Tibial nerve (tissue), 3 donors: ENCODE measurements around a stretch of chr10.

DNA sequence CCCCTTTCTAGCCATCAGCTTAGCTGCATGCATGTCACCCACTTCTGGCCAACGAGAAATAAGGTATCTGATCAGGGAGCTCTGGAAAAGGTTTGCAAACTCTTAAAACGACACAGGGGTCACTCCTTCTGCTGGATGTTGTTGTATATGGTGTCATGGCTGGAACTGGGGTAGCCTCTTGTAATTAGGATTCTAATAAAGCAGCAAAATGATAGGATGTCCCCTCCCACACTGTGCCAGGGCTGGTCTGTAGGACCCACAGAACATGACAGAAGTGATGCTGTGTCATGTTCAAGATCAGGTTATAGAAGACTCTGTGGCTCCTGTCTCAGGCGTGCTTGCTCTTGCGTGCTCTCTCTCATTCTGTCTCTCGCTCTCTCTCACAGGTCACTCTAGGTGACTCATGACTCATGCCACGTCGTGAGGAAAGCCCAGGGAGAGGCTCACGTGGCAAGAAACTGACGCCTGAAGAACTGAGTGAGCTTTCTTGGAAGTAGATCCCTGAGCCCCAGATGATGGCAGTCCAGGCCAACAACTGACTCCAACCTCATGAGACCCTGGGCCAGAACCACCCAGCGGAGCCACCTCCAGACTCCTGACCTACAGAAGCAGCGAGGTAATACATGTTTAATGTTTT is 103.4 kb downstream of the DNMBP start:
- PRO-cap, result no peak
- RAMPAGE, long total RNA, 3 experiments, result no peak in any of the 3 experiments

DNA sequence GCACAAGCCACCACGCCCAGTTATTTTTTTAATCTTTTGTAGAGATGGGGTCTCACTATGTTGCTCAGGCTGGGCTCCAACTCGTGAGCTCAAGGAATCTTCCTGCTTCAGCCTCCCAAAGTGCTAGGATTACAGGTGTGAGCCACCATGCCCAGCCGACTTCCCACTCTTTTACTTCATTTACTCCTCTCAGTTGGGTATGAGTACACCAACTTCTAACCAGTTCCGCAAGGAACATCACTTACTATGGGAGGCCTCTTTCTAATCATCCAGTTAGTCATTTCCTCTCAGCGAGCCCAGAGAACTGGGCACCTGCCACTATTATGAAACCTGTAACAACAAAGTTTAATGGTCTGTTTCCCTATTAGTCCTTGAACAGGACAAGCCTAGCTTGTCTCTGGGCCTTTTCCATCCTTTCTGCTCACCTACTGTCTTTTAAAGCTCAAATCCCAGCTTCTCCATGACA is 88.9 kb downstream of the DNMBP start:
- PRO-cap, result no peak
- RAMPAGE, long total RNA, 3 experiments, result no peak in any of the 3 experiments

- PRO-cap, result no peak
- RAMPAGE, long total RNA, 3 experiments, result no peak in any of the 3 experiments
These were observed 82.0 kb downstream of the DNMBP start for GRCh38 chr10:99927702-99928288.

DNA sequence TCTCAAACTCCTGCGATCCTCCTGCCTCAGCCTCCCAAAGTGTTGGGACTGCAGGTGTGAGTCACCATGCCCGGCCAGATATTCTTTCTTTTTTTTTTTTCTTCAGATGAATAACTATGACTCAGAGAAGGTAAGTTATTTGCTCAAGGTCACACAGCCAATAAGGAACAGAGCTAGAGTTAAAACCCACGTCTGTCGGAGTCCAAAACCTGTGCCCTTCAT is 28.2 kb upstream of the DNMBP start:
- PRO-cap, result no peak
- RAMPAGE, long total RNA, 3 experiments, result no peak in any of the 3 experiments

DNA sequence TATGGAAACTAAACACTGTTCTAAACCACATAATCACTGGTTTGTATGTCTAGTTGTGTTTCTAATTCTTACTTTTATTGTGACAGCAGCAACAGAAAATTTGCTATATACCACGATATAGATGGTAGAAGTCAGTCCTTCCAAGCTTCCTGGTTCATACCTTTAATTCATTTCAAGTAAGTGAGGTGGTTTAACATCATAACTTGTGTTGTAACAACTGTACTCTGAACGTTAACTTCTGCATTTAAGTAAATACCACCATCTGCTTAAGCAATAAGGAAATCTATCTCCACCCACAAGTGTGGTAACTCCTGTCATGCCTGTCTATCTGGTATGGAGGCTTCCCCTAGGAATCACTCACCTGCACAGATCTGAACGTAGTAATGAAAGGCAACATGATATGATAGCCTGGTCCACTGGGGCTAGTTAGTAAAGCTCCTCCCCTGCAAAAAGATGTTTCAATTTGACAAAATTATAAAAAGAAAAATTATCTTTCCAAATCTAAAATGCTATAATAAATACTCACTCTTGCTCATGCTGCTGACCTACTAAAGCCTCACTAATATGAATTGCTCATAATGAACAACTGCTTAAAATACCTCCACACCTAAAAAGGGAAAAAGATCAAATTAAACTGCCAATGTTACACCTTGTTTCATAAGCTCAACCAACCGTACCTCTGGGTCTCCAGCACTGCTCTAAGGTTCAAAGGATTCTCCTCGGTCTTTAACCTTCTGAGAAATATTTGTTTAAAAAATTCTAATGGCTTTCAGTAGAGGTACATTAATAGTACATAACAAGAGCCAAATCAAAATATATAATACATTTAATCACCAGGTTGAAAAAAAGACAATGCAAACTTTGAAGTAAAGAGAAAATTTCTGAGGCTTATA is 2.2 kb downstream of the ERLIN1 start:
- PRO-cap, result no peak
- RAMPAGE, long total RNA, 3 experiments, result no peak in any of the 3 experiments

GRCh38 chr10:100346269-100346761 is 718 bp upstream of the SCD start:
- PRO-cap, result bidirectional peak, plus-strand start at chr10:100346663, minus-strand start at chr10:100346521
- RAMPAGE, long total RNA, 3 experiments, result no peak in any of the 3 experiments

DNA sequence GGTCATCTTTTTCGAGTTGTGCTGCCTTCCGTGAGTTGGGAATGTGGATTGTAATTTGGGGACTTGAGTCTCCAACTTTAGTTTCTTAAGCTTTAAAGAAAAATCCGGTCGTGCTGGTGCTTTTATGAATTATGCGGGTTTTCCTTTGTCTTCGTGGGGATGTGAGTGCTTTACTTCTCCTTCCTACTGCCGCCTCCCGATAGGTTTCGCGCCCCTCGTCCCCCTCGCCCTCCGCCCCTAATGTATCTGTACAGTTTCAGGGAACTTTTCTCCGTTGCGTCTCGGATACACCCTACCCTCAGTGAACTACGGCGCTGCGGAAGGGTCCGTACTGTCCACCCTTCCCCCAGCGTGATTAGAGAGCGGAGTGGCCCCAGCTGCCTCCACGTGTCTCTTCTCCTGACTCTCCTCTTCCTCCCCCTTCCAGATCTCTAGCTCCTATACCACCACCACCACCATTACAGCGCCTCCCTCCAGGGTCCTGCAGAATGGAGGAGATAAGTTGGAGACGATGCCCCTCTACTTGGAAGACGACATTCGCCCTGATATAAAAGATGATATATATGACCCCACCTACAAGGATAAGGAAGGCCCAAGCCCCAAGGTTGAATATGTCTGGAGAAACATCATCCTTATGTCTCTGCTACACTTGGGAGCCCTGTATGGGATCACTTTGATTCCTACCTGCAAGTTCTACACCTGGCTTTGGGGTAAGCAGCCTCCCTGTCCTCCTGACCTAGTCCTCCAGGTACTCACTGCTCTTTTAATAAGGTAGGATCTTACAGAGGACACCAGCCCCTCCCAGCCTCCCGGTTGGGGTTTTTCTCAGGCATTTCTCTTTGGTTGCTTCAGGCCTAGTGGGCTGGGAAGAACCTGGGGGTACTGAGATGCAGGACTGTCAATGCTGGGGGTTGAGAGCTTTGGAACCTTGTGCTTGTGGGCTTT is 876 bp downstream of the SCD start:
- PRO-cap, result no peak
- RAMPAGE, long total RNA, 3 experiments, result no peak in any of the 3 experiments

DNA sequence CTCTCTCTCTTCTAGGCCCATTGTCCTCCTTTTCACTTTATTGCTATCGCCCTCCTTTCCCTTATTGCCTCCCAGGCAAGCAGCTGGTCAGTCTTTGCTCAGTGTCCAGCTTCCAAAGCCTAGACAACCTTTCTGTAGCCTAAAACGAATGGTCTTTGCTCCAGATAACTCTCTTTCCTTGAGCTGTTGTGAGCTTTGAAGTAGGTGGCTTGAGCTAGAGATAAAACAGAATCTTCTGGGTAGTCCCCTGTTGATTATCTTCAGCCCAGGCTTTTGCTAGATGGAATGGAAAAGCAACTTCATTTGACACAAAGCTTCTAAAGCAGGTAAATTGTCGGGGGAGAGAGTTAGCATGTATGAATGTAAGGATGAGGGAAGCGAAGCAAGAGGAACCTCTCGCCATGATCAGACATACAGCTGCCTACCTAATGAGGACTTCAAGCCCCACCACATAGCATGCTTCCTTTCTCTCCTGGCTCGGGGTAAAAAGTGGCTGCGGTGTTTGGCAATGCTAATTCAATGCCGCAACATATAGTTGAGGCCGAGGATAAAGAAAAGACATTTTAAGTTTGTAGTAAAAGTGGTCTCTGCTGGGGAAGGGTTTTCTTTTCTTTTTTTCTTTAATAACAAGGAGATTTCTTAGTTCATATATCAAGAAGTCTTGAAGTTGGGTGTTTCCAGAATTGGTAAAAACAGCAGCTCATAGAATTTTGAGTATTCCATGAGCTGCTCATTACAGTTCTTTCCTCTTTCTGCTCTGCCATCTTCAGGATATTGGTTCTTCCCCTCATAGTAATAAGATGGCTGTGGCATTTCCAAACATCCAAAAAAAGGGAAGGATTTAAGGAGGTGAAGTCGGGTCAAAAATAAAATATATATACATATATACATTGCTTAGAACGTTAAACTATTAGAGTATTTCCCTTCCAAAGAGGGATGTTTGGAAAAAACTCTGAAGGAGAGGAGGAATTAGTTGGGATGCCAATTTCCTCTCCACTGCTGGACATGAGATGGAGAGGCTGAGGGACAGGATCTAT is 14.4 kb downstream of the SCD start:
- PRO-cap, result no peak
- RAMPAGE, long total RNA, 3 experiments, result no peak in any of the 3 experiments

- PRO-cap, result no peak
- RAMPAGE, long total RNA, 3 experiments, result no peak in any of the 3 experiments
These were observed 18.8 kb upstream of the SLF2 start for GRCh38 chr10:100893919-100894429.

DNA sequence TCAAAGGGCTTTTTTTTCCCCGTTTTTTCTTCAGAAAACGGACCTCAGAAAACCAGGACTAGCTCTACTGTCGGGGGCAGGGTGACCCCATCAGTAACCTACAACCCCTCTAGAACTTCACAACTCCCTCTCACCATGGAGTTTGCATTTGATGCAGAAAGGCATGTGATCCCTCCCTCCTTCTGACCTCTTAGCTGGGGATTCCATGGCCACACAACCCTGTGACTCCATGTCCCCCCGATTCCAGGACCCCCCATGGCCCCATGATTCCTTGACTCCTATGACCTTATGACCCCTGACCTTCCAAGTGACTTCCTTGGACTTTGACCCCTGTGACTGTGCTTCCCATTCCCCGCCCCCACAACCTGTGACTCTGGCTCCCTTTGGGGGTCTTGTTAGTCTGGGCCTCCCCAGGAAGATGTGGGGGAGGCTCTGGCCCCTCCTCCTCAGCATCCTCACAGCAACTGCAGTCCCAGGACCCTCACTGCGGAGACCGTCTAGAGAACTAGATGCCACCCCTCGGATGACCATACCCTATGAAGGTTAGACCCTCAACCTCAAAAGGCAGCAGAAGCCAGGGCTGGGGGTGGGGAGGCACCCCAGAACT is 3.3 kb downstream of the SEMA4G start:
- PRO-cap, result no peak
- RAMPAGE, long total RNA, 3 experiments, result no peak in any of the 3 experiments

GRCh38 chr10:100988408-100988943 is 1.1 kb downstream of the TWNK start:
- PRO-cap, result no peak
- RAMPAGE, long total RNA, 3 experiments, result no peak in any of the 3 experiments

GRCh38 chr10:101001189-101001902 is 1.7 kb downstream of the LZTS2 start:
- PRO-cap, result bidirectional peak, plus-strand start at chr10:101001614, minus-strand start at chr10:101001516
- RAMPAGE, long total RNA, 3 experiments, result no peak in any of the 3 experiments

DNA sequence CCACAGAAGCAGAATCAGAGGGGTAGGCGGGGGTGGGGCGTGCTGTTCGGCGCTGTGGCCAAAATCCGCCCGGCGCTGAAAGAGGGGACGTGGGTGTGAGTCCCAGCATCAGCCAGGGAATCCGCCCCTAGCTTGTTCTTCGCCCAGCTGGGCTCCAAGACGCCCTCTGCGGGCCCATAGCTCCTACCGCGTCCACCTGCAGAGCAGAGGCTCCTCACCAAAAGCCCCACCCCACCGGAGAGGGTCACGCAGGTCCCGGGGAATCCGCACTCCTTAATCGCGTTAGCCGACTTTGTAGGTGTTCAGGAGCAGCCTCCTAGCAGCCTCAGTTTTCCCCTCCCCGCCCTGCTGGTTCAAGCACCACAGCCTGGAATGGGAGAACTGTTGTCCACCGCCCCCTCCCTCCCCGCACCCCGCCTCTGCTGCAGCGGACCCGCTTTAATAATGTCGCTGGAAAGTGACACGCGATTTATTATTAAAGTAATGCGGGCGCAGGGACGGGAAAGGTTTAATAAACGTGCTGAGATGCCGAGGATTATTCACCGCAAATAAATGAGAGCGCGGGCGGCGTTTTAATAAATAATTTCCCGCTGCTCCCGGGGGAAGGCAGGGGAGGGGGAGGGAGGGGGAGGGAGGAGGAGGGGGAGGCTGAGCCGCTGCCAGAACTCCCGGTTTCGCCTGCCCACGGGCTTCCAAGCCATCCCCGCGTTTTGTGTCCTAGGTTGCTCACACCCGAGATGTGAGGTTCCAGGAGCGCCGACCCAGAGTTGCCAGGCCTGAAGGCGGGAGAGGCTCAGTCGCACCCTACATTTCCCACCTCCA is 4.9 kb downstream of the KAZALD1 start:
- PRO-cap, result no peak
- RAMPAGE, long total RNA, 3 experiments, result no peak in any of the 3 experiments

GRCh38 chr10:101067349-101068319 is 5.8 kb downstream of the KAZALD1 start:
- PRO-cap, result unidirectional peak, minus-strand start at chr10:101067666
- RAMPAGE, long total RNA, 3 experiments, result no peak in any of the 3 experiments

- PRO-cap, result no peak
- RAMPAGE, long total RNA, 3 experiments, result no peak in any of the 3 experiments
These were observed 32.1 kb downstream of the KAZALD1 start for GRCh38 chr10:101094035-101094241.

- PRO-cap, result no peak
- RAMPAGE, long total RNA, 3 experiments, result no peak in any of the 3 experiments
These were observed 4.8 kb downstream of the TLX1 start for GRCh38 chr10:101135699-101136422.

DNA sequence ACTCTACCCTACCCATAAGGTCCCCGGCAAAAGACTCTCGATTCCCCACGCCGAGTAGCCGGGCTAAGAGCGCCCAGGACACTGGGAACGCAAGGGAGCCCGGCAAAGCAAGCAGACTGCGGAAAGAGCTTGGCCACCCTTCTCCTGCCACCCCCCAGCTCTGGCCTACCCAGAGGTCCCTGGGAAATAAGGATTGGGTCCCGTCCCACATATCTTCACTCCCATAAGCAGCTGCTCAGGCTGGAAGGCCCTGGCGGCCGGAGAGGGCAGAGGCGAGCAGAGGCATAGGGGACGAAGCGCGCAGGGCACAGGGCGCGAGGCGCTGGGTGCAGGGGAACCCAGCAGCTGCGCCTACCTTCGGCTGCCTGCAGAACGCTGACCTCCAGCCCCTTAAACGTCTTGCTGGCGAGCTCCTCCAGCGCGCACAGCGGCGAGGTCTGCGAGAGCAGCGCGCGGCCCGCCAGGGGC is 1.1 kb downstream of the LBX1 start:
- PRO-cap, result no peak
- RAMPAGE, long total RNA, 3 experiments, result no peak in any of the 3 experiments

DNA sequence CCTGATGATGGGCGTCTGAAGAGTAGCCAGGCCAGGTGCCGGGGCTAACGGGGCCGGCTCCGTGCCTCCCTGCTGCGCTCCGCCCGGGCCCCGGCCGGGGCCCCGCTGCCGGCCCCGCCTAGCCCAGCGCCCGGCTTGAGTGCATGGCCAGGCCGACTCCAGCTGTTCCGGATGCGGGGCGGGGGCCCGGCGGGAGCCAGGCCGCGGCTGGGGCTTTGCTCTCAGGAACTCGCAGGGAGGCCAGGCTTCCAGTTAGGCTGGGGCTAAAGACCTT is 904 bp upstream of the LBX1 start:
- PRO-cap, result no peak
- RAMPAGE, long total RNA, 3 experiments, result no peak in any of the 3 experiments

- PRO-cap, result no peak
- RAMPAGE, long total RNA, 3 experiments, result no peak in any of the 3 experiments
These were observed 52.0 kb downstream of the POLL start for GRCh38 chr10:101536043-101536427.

- PRO-cap, result no peak
- RAMPAGE, long total RNA, 3 experiments, result no peak in any of the 3 experiments
These were observed 21.6 kb downstream of the POLL start for GRCh38 chr10:101566180-101567160.